ENCODE measurements around a stretch of chr16.

DNA sequence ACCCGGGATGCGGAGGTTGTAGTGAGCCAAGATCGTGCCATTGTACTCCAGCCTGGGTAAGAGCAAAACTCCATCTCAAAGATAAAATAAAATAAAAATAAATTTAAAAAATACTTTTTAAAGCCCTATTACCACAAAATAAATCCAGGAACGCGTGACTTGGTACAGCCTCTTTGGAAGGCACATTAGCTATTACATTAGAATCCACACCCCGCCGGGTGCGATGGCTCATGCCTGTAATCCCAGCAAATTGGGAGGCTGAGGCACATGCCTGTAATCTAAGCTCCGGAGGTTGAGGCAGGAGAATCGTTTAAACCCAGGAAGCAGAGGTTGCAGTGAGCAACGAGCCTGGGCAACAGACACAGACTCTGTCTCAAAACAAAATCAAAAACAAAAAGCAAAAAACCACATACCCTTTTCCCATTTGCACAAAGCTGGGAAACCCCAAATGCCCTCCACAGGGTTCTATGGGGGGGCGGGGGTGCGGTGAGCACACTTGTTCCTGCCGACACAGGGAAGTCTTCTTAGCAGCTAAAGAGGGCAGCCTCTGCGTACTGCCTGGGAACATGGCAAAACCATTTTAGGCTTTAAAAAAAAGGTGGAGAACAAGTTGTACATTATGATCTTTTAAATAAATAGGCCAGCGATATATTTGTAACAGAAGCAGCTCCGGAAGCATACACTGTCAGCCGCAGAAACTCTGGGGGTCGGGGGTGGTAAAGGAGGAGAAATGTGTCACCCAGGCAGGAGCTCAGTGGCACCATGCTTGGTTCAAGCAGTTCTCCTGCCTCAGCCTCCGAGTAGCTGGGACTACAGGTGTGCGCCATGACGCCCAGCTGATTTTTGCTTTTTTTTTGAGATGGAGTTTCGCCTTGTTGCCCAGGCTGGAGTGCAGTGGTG is 3.4 kb downstream of the SLC7A5 start:
- PRO-cap, result no peak

DNA sequence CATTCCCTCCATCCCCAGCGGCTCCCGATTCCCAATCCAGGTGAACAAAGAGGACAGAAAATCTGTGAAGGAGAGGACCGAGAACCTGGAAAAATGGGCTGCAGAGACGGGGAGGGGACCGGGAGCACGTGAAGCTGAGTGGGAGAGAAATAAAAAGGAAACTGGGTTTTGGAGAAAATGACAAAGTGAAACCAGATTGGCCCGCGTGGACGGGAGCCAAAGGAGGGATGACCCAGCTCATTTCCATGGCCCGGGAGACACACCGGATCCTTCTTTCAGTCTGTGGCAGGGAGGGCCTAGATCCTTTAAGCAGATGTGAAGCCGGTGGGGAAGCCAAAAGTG is 17.6 kb downstream of the CA5A start:
- PRO-cap, result no peak

DNA sequence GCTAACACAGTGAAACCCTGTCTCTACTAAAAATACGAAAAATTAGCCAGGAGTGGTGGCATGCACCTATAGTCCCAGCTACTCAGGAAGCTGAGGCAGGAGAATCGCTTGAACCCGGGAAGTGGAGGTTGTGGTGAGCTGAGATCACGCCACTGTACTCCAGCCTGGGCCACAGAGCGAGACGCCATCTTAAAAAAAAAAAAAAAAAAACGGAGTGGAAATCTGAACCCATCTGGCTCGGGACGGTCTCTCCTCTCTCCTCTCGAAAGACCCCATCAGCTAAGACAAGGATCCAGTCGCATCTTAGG is 394 bp downstream of the CA5A start:
- PRO-cap, result no peak

- PRO-cap, result no peak
Observed at GRCh38 chr16:87953892-87955166, 3.1 kb downstream of the BANP start.

- PRO-cap, result no peak
Observed at GRCh38 chr16:88088079-88088411, 136.8 kb downstream of the BANP start.

DNA sequence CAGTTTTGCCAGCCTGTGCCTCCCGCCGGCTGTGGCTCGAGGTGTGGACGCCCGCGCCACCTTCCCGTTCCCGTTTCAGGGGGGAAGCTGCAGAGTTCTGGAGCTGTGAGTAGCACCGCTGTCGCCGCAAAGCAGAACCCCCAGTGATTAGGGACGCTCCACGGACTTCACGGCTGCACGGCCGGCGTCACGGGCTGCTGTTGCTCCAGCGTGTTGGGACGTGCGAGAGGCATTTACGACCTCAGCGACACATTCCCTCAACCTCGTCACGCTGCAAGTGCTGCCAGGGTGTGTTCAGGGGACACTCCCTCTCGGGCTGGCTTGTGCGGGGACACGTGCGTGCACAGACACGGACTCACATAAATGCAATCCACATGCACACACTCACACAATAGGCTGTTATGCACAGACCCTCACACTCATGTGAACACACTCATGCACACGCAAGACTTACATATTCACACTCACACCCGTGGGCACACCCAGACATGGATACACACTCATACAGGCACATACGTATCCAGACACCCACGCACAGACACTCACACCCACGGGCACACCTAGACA is 198.2 kb upstream of the ZNF469 start:
- PRO-cap, result no peak

DNA sequence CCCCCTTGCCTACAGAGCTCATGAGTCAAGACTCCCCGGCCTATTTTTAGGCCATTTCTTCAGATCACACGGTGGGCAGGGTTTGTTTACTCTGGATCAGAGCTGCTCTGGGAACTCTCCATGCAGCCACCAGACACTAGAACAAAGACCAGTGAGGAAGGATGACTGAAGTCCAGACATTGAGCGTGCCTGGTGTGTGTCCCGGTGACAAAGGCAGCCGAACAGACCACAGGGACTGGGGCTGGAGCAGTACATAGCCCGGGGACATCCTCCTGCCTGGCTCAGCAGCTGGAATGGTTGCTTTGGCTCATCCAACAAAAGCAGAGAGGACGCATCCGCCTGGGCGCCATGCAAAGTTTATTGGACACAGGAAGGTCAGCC is 137.1 kb upstream of the ZNF469 start:
- PRO-cap, result no peak

DNA sequence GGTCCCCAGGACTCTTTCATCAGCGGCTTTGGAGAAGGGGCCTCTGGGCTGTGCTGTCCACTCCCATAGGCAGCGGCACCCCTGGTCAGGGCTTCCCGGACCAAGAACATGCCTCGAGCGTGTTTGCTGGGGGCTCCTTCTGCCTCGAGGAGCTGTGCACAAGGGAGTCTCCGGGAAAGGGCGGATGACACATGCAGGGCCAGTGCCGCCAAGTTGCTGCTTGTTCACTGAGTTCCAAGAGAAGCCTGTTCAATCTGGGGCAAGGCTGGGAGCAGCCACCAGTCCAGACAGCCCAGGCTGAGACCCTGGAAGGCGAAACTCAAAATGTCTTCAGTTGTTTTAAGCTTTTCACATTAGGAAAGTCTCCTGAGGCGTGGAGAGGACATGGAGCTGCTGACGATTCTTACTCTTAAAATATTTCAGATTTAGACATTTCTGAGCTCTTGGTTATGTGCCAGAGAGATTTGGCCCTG is 84.5 kb upstream of the ZNF469 start:
- PRO-cap, result unidirectional peak, plus-strand start at position 252 of the sequence

GRCh38 chr16:88388123-88388748 is 5.5 kb downstream of the ZNF469 start:
- PRO-cap, result bidirectional peak, plus-strand start at chr16:88388544, minus-strand start at chr16:88388430

GRCh38 chr16:88392947-88393596 is 10.3 kb downstream of the ZNF469 start:
- PRO-cap, result no peak

- PRO-cap, result no peak
Observed at GRCh38 chr16:88437324-88437726, 15.8 kb upstream of the ZFPM1 start.

GRCh38 chr16:88504863-88505856 is 52.1 kb downstream of the ZFPM1 start:
- PRO-cap, result no peak

DNA sequence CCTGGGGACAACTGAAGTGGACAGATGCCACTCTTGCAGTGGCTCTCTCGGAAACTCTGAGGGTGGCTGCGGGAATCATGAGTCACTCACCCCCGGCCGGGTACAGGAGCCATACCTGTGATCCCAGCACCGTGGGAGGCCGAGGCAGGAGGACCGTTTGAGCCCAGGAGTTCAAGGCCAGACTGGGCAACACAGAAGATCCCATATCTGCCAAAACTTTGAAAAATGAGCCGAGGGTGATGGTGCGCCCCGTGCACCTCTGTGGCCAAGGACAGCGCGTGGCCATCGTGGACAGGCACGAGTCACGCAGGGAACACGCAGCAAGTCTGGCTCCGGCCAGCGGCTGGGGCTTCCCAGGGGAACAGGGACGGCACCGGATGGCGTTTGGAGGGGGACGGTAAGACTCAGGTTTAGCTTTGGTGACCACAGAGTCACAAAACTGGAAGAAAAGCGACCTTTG is 41.3 kb upstream of the ZC3H18 start:
- PRO-cap, result no peak

DNA sequence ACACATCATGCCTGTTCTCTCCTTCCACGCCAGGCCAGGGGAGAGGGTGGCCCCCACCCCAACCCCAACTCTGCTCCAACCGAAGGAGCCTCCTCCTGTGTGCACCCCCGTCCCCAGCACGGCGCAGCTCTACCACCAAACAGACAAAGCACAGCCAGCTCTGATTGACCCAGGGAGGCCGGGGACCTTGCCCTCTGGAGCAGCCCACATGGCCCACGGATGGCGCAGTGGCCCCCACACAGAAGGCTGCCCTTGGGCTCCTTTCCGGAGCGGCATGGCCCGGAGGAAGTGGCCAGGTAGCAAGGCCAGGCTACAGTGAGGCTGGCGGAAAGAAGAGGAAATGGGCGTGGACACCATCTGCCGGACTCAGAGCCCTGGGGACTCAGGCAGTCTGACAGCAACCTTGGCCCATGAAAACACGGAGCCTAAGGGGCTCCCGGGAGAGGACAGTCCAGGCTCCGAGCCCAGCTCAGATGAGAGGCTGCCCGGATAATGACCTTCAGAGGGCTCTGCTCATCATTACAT is 20.0 kb upstream of the ZC3H18 start:
- PRO-cap, result no peak

DNA sequence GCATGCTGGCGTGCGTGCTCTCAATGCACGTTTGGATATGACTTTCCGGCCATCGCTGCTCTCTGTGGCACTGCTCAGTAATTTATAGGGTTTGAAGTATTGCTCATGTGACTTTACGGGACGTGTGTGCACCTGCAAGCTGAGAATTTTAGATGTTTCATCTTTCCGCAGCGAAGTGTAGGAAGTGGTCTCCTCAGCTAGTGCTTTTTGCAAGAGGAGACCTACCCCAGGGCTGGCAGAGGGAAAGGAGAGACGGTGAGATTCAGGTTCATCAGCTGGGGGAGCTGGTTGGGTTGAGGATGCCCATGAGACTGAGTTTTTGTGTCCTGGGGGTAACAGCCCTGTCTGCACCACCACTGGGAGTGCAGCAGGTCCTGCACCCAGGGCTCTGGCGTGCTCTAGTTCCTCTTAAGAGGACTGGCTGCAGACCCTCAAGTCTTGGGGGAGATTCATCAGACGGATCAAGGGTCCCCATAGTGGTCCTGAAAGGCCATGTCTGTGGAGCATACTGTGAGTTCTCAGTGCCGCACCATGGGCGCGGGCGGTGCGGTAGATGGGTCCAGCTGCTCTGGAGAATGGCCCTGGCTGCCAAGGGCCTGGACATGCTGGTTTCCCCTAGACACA is 8.9 kb downstream of the ZC3H18 start:
- PRO-cap, result no peak

DNA sequence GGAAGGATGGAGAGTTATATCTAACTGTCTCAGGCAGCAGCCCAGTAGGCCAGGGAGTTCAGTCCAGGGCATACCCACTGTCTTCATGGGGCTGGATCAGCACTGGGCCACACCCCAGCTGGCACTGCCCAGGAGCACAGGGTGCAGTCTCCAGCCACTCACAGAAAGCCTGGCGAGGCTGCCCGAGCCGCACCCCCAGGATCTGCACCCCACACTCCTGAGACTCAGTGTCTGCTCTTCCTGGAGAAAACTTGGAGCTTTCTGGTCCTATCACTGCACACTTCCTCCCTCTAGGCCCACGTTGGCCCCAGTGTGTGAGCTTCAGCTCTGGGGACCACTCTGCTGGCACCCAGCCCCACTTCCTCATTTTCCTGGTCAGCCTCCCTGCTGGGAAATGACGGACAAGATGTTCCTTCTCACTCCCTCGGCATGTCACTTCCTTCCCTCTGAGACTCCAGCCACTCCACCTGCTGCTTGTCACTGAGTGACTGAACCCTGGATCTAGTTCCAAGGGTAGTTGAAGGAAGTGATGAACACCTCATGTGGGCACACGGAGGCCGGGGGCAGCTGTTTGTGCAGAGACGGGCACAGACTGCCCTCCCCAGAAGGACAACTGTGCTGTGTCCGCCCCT is 28.9 kb downstream of the ZC3H18 start:
- PRO-cap, result no peak

DNA sequence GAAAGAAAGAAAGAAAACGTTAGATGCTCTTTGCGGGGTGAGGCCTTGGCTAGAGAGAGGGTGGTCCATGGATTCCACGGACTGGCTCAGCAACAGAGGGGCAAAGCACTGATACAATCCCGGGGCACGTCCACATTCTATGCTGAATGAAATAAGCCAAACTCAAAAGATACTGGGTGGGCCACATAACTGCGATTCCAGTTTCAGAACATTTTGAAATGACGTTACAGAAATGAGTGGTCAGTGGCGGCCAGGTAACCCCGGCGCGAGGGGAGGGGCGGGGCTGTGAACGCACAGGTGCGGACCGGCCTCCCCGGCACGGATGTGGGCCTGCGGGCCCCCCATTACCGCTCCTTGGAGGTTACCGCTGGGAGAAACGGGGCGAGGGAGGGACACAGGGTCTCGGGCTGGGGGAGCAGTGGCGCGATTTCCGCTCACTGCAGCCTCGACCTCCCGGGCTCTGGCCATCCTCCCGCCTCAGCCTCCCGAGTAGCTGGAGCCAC is 660 bp downstream of the MVD start:
- PRO-cap, result no peak

DNA sequence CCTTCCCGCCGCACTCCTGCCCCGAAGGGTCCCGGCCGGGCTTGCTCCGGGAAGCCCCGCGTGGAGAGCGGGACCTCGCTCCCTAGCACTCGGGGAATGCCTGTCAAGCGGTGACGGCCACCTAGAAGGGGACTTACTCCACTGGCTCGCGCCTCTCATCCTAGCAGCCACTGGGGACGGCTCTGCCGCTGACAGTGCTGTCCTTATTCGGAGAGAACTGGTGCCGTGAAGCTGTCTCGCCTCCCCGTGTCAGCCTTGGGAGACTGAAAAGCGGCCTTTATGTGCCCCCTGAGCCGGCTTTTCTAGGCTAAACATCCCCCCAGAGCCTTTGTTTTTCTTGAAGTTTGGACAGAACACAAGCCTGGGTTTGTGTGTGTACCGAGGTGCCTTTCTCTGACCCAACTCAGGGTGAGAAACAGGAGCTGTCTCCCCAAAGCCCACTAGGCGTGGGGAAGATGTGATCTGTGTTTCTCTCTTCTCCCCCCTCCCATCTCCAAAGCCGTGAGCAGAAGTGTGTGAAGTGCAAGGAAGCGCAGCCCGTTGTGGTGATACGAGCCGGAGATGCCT is 417 bp downstream of the CTU2 start:
- PRO-cap, result no peak

- PRO-cap, result no peak
Observed at GRCh38 chr16:88731608-88732398, 25.5 kb downstream of the CTU2 start.

DNA sequence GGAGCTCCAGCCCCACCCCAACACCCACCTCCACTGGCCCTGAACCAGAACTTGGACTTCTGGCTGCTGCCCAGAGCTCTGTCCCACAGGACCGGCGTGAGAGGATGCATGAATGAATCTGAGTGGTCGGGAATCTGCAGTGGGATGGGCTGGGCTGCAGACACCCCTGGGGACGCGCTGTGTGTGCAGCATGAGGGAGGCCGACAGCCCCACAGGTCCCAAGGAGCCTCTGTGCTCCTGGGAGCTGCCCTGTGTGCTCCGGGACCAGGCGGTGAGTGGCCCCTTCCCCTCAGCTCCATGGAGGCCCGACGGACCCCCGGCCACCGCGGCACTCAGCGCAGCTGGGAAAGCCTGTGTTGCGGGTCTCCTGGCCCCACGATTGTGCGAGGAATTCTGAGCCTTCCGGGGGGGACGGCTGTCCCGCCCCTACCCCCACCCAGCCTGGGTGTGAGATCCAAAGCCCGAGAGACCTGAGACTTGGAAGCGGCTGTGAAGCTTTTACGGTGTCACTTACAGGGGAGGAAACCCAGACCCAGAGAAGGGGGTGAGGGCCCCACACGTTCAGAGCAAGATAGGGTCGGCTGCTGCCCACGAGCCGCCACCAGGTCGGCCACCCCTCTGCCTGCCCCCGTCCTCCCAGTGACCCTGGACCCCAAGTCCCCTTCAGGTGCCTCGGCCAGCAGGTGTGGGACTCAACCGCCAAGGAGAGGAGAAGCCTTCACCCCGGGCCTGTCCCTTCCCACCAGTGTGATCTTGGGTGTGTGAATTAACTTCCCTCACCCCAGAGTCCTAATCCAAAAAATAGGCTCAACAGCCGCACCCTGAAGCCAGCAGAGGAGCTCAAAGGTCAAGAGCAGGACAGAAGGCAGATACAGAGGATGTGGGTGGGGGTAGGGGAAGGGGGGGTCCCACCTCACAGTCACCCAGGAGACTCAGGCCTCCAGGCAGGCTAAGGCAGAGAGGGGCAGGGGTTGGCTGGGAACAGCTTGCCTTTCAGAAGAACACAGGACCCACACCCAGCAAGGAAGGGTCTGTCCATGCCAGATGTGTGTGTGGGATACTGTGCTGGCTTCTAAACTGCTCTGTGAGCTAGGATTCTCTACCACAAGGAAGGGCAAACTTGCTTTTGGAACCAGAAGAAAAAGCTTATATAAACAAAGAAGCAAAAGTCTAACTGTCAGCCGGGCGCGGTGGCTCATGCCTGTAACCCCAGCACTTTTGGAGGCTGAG is 5.1 kb downstream of the PIEZO1 start:
- PRO-cap, result no peak

Data from left common carotid artery plus branches (tissue), 1 donor.